ENCODE measurements around a stretch of chr2.

- PRO-cap, 7 experiments: peak in 1 of 7 experiments; most common plus-strand start chr2:170823200 (in 1); most common minus-strand start chr2:170822901 (in 1)
- RAMPAGE, long total RNA, 2 experiments: no peak in any of the 2 experiments
These were observed 6.5 kb downstream of the GAD1 start for GRCh38 chr2:170822757-170823979.

DNA sequence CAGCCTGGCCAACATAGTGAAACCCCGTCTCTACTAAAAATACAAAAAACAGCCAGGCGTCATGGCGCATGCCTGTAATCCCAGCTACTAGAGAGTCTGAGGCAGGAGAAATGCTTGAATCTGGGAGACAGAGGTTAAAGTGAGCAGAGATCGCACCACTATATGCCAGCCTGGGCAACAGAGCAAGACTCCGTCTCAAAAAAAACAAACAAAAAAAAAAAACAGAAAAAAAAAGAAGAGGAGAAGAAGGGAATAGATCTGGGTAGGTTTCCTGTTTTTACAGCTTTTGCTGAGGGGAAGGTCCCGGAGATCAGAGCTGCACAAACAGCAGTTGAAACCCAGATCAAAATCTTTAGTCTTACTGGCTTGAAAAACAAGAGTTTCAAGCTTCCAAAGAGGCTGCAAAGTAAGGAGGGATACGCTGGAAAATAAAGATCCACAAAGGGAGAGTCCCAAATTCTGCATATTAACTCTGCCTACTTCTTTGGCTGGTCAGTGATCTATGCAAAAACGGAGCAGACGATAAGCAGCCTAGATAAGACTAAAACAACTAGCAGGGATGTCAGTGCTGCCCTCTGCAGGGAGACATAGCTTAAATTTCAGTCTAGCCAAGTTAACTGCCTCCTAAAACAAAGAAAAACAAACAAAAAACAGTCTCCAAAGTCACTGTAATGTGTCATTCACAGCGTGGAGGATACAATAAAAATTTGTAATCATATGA lies 74.1 kb downstream of the TLK1 start:
- PRO-cap, 7 experiments: no peak in any of the 7 experiments
- RAMPAGE, long total RNA, 2 experiments: no peak in any of the 2 experiments

- PRO-cap, 7 experiments: no peak in any of the 7 experiments
- RAMPAGE, long total RNA, 2 experiments: no peak in any of the 2 experiments
These were observed 87.7 kb upstream of the TLK1 start for GRCh38 chr2:171248360-171248860.

GRCh38 chr2:171330619-171331025 lies 103.2 kb downstream of the METTL8 start:
- PRO-cap, 7 experiments: no peak in any of the 7 experiments
- RAMPAGE, long total RNA, 2 experiments: no peak in any of the 2 experiments

DNA sequence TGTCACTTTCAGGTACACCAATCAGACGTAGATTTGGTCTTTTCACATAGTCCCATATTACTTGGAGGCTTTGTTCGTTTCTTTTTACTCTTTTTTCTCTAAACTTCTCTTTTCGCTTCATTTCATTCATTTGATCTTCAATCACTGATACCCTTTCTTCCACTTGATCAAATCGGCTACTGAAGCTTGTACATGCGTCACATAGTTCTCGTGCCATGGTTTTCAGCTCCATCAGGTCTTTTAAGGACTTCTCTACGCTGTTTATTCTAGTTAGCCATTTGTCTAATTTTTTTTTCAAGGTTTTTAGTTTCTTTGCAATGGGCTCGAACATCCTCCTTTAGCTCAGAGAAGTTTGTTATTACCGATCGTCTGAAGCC lies 79.2 kb downstream of the METTL8 start:
- PRO-cap, 7 experiments: no peak in any of the 7 experiments
- RAMPAGE, long total RNA, 2 experiments: no peak in any of the 2 experiments

GRCh38 chr2:171391718-171392275 lies 42.0 kb downstream of the METTL8 start:
- PRO-cap, 7 experiments: no peak in any of the 7 experiments
- RAMPAGE, long total RNA, 2 experiments: no peak in any of the 2 experiments

- PRO-cap, 7 experiments: no peak in any of the 7 experiments
- RAMPAGE, long total RNA, 2 experiments: no peak in any of the 2 experiments
These were observed 94.1 kb upstream of the DLX2 start for GRCh38 chr2:172196546-172197386.

GRCh38 chr2:172305715-172305914 lies 121.8 kb upstream of the ITGA6 start:
- PRO-cap, 7 experiments: no peak in any of the 7 experiments
- RAMPAGE, long total RNA, 2 experiments: no peak in any of the 2 experiments

DNA sequence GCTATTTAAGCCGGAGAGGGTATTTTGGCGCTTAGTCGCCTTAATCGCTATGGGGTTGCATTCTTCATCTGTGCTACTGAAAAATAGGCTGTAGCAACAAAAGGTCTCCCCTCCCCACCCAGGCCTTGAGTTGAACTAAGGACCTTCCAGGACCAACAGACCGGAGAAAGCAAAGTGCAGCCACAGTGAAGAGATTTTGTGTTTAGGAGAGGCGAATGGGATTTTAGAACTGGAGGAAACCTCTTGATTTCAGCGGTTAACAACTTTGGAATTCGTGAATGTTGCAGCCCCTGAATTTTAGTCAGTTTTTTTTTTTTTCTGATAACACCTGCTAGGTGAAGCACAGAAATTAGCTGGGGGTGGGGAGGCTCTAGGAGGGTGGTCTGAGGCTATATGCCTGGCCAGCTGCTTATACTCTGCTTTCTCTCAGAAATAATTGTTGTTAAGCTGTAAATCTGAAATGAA lies 1.5 kb downstream of the ITGA6 start:
- PRO-cap, 7 experiments: no peak in any of the 7 experiments
- RAMPAGE, long total RNA, 2 experiments: no peak in any of the 2 experiments

- PRO-cap, 7 experiments: peak in 4 of 7 experiments; most common plus-strand start chr2:172465822 (in 1); most common minus-strand start chr2:172465721 (in 4)
- RAMPAGE, long total RNA, 2 experiments: no peak in any of the 2 experiments
These were observed 38.2 kb downstream of the ITGA6 start for GRCh38 chr2:172465507-172466040.

DNA sequence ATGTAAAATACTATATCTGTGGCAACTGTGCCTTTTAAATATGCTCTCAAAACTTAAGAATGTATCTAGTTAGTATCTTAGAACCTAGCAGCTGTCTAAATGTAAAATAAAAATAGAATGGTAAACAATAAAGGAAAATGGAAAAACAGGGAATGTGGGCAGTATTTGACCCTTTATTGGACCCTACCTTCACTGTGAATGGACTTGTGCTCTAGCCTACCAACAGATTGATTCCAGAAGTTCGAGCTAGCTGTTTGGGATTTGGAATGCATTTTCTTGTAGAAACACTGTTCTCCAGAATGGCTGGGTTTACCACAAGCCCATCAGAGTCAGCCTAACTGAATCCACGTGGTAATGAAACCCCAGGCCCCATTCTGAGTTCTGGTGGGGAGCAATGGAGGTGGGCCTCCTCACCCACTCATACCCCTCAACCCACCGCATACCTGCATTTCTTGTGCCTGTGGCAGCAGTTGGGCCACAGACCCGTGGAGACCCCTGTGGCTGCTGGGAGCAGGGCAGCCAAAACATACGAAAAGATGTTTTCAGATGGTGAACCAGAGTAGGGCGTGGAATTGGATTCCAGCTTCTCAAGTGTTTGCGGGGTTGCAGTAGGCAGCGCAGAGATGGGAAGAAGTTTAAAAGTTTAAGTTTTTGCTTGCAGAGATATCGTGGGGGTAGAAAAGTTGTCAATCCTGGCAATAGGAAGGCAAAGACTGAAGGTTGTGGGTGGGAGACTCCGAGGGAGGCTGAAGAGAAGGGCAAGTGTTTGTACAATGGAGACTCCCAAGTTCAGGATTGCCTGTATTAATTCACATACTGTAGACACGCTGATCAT lies 50.9 kb downstream of the ITGA6 start:
- PRO-cap, 7 experiments: no peak in any of the 7 experiments
- RAMPAGE, long total RNA, 2 experiments: no peak in any of the 2 experiments

- PRO-cap, 7 experiments: peak in 2 of 7 experiments; most common plus-strand start chr2:172821850 (in 2); most common minus-strand start chr2:172821676 (in 1)
- RAMPAGE, long total RNA, 2 experiments: start-site peak on the plus strand in 2 of 2 experiments, at chr2:172821593-172821899 at its widest, 20 to 31 reads per replicate
These were observed 85.7 kb downstream of the RAPGEF4 start for GRCh38 chr2:172821165-172821943.

- PRO-cap, 7 experiments: no peak in any of the 7 experiments
- RAMPAGE, long total RNA, 2 experiments: no peak in any of the 2 experiments
These were observed 157.3 kb downstream of the RAPGEF4 start for GRCh38 chr2:172892972-172893296.

- PRO-cap, 7 experiments: no peak in any of the 7 experiments
- RAMPAGE, long total RNA, 2 experiments: no peak in any of the 2 experiments
These were observed 108.1 kb upstream of the MAP3K20 start for GRCh38 chr2:172967603-172967864.

GRCh38 chr2:173044018-173044535 lies 31.6 kb upstream of the MAP3K20 start:
- PRO-cap, 7 experiments: no peak in any of the 7 experiments
- RAMPAGE, long total RNA, 2 experiments: no peak in any of the 2 experiments

- PRO-cap, 7 experiments: no peak in any of the 7 experiments
- RAMPAGE, long total RNA, 2 experiments: no peak in any of the 2 experiments
These were observed 16.9 kb upstream of the MAP3K20 start for GRCh38 chr2:173058823-173059043.

DNA sequence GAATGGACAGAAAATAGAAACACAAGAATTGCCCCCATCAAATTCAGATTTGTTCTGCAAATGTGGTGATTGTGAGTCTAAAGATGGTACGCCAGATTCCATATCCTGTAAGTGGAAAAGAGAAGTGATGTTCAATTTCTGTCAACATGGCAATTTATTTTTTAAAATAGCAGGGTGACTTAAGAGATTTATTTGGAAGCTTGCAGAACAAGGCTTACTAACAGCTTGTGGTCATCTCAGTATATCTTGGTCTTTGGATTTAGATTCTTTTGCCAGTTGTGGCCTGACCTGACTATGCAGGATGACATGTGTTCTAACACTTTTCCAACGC lies 74.4 kb downstream of the MAP3K20 start:
- PRO-cap, 7 experiments: no peak in any of the 7 experiments
- RAMPAGE, long total RNA, 2 experiments: no peak in any of the 2 experiments

- PRO-cap, 7 experiments: no peak in any of the 7 experiments
- RAMPAGE, long total RNA, 2 experiments: no peak in any of the 2 experiments
These were observed 133.9 kb downstream of the MAP3K20 start for GRCh38 chr2:173209488-173209936.

DNA sequence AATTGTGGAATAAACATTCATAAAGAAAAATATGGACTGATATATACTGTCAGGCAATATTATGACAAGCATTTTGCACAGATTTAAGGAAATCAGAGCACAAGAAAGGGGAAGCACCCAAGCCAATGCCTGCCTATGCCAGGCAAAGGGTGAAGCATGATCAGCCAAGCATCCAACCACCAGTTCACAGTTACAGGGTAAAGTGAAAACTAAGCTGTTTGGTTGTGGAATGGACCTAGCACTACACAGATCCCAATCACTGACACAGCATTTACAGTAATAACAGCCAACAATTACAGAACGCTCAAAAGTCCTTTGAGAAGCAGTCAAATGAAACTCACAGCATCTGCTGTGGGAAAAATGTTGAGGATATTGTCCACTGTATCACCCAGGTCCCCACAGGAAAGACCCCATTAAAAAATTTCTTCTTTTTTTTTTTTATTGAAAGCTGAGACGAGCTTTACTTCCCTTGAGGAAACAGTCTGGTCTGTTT lies 90.2 kb downstream of the SP3 start:
- PRO-cap, 7 experiments: no peak in any of the 7 experiments
- RAMPAGE, long total RNA, 2 experiments: no peak in any of the 2 experiments

DNA sequence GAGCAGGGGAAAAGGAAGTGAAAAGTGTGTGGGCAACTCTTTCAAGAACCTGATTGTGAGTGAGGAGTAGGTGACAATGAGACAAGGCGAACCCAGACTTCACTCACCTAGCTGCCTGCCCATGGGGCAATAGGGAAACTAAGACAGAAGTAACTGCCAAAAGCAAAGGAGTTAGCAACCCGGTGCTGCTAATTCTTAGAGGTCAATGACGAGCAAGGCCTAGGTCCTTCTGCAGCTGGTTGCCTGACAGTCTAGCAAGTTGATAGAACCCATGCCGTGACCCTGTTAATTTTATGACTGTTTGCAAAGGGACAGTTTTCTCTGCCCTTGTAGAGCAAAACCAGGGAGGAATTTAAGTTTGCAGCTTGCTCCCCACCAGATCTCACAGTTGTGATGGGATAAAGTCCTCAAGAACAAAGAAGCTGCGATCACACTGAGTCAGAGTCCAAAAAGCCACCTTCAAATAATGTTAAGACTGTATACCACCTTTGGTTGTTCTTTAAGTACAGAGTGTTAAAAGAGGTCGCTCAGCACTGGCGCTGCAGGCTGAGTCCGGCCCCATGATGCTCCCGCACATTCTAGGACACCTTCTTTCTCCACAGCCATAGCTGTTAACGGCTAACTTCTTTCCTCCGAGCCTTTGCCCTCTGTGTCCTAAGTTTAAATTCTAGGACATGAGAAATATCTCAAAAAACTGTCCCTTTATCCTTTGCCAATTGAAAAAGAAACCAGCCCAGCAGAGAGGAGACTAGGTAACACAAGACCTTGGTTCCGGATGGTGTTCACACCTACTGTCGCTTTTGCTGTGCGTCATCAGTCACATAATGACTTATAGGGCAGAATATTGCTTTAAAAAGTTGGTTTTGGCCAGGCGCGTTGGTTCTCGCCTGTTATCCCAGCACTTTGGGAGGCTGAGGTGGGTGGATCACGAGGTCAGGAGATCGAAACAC lies 66.5 kb downstream of the SP3 start:
- PRO-cap, 7 experiments: no peak in any of the 7 experiments
- RAMPAGE, long total RNA, 2 experiments: no peak in any of the 2 experiments

Data from ovary (tissue), 7 donors.